Cardiac ventricle fibroblast (primary cell): ENCODE results near the genes CCDC121 and RBKS.

DNA sequence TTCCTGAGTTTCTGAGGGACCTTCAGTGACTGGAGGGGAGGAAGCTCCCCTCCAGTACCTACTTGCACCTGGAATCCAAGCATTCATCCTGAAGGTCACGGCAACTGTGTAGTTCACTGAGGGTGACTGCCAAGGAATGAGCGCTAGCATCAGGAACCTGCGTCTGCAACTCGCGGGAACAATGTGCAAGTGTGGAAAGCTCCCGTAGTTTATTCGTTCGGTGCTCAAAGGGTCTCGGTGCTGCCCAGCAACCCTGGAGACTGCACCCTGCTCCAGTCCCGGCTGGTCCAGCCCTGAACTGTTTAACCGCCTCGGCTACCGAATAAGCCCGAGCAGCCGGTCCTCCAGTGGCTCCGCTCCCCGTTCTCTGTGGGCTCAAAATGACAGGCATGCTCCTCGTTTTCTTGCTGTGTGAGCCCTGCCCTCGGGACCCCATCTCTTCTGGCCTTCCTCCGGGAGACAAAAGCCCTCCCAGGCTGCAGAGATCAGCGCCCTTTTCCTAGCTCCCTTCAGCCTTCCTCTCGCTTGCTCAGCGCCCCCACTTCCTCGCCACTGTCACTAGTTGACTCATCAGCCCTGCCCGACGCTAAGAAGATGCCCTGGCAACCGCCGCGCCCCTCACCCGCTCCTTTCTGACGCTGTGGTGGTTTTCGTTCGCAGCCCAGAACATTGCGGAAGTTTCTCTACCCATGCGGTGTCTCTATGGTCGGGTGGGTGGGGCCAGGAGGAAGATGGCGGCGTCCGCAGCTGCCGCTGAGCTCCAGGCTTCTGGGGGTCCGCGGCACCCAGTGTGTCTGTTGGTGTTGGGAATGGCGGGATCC lies at the start of gene CCDC121:
Gene CCDC121, minus strand, starts transcription at position 685 of the 821 bp plus-strand sequence.
- RAMPAGE, long total RNA = no peak

GRCh38 chr2:27683305-27683992 lies 19.8 kb downstream of the SLC4A1AP start:
- RAMPAGE, long total RNA = no peak

DNA sequence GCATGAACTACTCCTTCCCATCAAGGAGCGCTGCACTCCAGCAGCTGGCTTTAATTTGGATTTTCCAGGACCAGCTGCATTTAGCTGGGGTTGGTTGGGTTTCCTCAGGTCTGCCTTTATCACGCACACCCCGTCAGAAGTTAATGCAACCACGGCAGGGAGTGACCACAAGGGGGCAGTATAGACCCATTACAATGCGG lies 40.0 kb downstream of the SLC4A1AP start:
- RAMPAGE, long total RNA = no peak

- RAMPAGE, long total RNA = no peak
Observed at GRCh38 chr2:27721467-27721692, 50.1 kb upstream of the MRPL33 start.

GRCh38 chr2:27756766-27757348 lies 14.7 kb upstream of the MRPL33 start:
- RAMPAGE, long total RNA = no peak

DNA sequence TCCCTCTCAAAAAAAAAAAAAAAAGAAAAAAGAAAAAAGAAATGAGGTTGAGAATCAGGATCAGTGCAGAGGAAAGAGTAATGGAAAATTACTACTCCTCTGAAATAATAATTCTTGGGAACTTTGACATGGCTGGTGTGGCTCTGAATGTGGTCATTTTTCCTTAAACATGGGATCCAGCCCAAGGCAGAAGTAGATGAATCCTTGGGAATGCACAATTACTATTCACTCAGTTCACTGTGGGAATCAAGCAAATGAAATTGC lies 8.8 kb upstream of the MRPL33 start:
- RAMPAGE, long total RNA = no peak

DNA sequence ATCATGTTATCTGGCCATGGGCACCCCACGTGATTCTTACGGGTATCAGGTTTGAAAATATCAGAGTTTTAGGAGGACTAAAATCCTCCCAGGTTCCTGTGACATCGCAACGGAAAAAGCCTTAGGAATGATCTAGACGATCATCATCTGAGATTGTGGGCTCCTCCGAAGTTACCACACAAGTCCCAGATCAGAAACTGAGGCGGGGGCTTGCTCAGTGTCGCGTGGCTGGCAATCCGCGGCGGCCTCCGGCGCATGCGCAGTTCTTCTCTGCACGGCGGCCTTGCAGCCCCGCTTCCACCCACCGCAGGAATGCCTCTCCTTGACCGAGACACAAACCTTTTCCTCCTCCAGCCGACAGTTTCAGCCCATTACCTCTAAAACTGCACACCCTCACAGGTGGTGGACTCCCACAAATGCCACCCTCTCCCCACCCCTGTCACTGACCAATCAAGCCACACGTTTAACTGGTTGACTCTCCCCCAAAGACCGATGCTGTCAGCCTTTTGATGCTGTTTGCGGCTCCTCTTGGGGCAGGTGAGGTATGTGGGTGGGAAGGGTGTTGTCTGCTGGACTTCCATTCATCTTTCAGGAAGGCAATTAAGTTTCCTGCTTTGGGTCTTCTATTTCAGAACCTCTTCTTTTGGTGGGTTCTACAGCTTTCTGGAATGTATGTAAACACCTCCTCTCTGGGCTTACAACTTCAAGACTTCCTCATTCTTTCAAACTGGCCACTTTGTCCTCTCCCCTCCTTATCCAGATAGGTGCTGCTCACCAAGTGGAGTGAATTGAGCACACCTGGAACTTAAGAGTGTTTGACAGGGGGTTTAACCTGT lies 5.5 kb upstream of the MRPL33 start:
- RAMPAGE, long total RNA = no peak

DNA sequence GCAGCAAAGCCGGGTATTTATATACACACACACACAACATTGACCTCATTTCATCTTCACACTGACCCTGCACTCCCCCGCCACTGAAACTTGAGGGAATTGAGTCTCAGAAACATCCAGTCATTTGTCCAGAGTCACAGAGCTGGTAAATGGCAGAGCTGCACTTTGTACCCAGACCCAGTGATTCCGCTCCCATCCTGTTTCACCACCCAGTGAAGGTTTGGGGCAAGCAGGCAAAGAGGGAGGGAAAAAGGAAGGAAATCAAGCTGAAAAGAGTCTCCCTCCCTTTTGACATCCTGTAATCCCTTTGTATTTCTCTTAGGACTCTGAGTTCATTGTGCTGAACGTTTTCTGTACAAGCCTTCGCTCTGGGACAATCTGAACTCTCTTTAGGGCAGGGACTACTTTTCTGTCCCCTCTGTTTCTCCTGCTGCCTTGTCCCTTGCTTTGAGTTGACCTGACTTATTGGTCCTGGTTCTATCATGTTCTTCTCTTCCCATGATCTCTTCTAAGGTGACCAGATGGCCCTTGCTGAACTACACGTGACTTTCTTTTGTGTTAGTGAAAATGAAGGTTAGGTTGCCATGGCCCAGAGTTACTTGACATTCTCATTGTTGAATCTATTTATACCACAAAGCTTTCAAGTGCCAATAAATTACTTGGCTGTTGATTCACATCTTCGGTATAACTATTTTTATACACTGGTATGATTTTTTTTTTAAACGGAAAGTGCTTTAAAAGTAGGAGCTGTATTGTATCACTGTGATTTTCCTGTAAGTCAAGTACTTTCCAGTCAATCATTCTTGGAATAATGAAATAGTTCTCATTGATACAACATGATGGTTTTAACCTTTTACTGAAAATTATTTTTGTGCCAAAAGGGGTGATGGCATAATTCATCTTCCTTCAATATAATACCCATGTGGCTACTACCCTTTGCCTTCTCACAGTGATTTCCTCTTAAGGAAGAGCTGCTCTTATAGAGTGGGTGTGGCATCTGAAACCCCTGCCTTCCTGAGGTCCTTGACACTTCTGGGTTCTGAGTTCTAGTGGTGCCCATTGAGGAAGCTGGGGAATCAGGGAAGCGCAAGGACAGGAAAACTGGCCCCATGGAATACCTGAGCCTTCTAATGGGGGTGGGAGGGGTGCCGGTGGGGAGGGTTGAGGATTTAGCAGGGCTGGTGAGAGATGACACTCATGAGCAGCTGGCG lies 24.4 kb downstream of the MRPL33 start:
- RAMPAGE, long total RNA = no peak

GRCh38 chr2:27890083-27890918 lies at the start of gene RBKS:
TSS of gene RBKS (minus strand) at chr2:27890387.
- RAMPAGE, long total RNA = no peak

GRCh38 chr2:27921928-27922621 lies 31.5 kb downstream of the BABAM2 start:
- RAMPAGE, long total RNA = no peak

DNA sequence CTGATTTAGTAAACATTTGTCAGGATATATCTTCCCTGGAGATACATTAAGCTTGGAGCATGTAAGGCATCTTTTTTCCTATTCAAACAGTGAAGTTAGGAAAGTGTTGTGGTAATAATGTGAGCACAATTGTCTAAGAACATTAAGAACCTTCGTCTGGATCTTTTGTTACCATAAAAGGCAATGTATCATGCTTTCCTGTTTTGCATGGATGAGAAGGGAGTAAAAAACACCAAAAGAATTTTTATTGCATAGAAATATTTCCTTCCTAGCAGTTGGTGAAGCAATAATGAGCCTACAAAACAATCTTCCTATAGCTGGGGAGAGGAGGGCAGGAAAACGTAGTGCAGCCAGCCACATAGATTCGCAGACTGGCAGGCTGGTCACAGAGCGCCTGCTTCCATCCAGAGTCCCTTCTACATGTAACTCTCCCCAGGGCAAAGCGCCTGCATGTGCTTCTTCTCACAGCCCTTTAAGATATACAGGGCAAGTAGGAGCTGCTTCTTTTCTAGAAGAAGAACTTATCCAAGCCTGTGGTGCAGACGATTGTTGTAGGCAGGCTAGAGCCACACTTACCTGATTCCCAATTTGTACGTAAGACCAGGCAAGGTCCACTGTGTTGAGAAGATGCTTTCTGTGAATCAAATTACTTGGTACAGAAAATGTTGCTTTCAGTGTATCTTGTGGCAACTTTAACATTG lies 190.4 kb downstream of the BABAM2 start:
- RAMPAGE, long total RNA = no peak

- RAMPAGE, long total RNA = no peak
Observed at GRCh38 chr2:28347736-28348666, 44.7 kb upstream of the FOSL2 start.

DNA sequence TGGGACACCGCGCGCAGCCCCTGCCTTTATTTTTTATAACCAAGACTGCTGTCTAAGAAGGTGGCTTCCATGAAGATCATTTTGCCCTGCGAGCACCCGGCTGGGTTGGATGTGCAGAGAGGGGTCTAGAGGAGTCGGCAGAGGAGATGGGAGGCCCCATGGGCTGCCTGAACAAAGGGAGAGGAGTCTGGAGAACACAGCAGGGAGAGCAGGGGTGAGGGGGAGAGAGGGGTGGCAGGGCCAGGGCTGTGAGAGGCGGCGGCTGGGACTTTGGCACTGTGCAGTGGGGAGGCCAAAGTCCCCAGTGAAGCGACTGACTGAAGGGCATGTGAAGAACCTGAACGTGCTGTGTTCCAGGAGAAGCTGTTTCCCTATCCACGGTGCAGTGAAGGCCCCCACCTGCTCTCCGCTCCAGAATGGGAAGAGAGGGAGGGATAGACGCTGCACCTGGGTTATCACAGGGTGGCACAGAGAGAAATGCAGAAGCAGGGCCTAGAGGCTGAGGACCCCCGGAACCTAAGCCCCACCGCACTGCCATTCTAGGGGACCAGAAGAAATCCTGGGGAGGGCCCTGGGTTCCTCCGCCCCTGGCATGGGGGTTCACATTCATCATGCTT lies 24.9 kb upstream of the FOSL2 start:
- RAMPAGE, long total RNA = no peak

- RAMPAGE, long total RNA = no peak
Observed at GRCh38 chr2:28380867-28381860, 11.5 kb upstream of the FOSL2 start.

- RAMPAGE, long total RNA = no peak
Observed at GRCh38 chr2:28391475-28391975, 1.1 kb upstream of the FOSL2 start.

- RAMPAGE, long total RNA = no peak
Observed at GRCh38 chr2:28395167-28395638, 2.5 kb downstream of the FOSL2 start.

GRCh38 chr2:28399704-28400447 lies 7.2 kb downstream of the FOSL2 start:
- RAMPAGE, long total RNA = no peak

DNA sequence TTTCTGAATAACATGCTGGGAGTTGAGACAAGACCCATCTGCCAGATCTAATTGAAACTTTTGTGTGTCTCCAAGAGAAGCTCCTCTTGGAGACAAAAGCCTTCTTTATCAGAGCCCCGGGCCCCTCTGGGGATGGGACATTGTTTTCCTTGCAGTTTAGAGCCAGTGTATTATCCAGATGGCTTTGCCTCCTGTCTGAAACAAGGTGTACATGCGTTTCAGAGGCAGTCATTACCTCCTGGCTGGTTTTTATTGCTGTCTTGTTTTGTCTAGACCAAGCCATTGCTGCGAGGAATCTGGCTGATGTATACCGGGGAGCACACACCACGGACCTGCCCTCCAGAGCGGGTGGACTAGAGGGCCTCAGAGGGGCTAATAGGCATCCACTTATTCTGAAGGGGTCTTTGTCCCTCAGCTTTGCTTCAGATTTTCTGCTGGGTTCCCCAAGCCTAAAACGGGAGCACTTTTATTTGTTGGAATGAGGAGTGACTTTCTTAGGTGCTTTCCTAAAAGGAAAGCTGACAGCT lies 7.9 kb downstream of the FOSL2 start:
- RAMPAGE, long total RNA = no peak

- RAMPAGE, long total RNA = no peak
Observed at GRCh38 chr2:28413819-28414580, 21.3 kb downstream of the FOSL2 start.

DNA sequence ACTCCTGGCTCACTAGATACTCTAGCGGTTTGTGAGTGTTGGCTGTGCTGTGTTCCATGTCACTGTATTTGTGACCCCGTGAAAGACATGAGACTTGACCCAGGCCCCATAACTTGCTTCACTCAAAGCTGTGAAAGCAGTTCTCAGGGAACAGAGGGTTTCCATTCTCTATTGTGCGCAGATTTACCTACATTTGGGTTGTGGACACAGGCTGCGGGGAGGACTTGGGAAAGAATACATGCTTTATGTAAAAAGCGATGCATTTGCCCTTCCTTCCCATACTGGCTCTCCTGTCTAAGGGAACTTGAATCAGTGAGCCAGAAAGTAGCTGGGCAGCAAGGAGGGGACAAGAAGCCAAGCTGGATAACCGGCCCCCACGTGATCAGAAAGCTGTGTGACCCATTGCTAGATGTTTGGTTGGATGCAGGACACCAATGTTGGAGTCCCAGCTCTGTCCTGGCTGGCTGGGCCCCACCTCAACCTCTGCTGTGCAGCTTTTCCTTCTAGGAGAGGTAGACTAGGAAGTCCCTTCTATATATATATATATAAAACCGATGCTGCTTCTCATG lies 52.3 kb downstream of the PLB1 start:
- RAMPAGE, long total RNA = no peak